Cerebellum (tissue), 5 donors: ENCODE measurements around a stretch of chr19.

DNA sequence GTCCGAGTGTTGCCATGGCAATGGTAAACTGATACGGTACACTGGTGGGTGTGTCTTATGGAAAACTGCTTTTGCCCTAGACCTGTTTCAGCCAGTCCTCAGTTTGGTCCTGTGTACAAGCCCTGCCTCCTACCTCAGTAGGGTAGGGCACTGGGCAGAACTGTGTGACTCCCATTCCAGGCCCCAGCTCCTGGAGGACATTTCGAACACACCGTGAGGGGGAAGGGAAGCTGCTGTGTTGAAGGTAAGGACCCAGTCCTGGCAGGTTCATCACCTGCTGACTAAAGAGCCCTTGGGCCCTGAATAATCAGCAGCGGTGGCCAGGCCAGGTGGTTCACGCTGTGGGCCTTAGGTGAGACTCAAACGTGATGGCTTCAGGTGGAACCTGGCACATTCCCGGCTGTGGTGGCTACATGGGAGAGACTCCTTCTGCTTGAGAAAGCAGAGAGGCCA, 15.2 kb downstream of the INAFM1 start:
- PRO-cap, 3 experiments = no peak in any of the 3 experiments
- RAMPAGE, long total RNA = no peak

DNA sequence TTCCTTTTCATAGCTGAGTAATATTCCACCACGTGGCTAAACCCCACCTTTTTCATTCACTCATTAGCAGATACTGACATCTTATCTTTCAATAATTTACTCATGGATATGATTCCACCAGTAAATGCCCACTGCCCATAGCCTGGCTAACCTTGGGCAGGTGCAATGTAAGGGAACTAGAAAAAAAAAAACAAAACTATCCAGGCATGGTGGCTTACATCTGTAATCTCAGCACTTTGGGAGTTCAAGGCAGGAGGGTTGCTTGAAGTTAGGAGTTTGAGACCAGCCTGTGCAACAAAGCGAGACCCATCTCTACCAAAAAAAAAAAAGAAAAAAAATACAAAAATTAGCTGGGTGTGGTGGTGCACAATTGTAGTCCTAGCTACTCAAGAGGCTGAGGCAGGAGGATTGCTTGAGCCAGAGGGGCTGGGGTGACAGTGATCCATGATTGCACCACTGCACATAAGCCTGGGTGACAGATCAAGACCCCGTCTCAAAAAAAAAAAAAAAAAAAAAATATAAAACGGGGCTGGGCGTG, 7.1 kb downstream of the C5AR1 start:
- PRO-cap, 3 experiments = no peak in any of the 3 experiments
- RAMPAGE, long total RNA = no peak

DNA sequence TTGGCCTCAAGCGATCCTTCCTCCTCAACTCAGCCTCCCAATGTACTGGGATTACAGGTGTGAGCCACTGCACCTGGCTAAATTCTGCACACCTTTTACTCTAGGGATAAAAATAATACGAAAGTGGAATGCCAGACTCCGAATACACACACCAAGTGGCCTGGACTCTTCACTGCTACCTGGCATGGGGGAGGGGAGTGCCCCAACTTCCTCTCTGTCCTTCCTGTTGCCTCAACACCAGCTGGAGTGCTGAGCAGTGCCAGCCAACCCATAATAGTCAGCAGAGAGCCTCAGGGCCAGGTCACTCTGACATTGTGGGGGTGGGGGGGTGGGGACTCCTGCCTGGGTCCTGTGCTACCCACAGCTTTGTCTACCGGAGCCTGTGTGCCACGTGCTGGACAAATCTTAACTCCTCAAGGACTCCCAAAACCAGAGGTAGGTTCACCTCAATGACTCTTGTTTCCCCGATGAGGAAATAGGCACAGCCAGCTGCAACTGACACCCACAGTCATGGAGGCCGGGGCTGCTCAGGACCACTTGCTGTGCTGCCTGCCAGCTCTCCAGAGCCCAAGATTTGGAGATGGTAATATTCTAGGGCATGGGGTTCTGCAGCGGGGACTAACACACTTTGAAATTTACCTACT, 4.9 kb downstream of the C5AR2 start:
- PRO-cap, 3 experiments = no peak in any of the 3 experiments
- RAMPAGE, long total RNA = no peak

DNA sequence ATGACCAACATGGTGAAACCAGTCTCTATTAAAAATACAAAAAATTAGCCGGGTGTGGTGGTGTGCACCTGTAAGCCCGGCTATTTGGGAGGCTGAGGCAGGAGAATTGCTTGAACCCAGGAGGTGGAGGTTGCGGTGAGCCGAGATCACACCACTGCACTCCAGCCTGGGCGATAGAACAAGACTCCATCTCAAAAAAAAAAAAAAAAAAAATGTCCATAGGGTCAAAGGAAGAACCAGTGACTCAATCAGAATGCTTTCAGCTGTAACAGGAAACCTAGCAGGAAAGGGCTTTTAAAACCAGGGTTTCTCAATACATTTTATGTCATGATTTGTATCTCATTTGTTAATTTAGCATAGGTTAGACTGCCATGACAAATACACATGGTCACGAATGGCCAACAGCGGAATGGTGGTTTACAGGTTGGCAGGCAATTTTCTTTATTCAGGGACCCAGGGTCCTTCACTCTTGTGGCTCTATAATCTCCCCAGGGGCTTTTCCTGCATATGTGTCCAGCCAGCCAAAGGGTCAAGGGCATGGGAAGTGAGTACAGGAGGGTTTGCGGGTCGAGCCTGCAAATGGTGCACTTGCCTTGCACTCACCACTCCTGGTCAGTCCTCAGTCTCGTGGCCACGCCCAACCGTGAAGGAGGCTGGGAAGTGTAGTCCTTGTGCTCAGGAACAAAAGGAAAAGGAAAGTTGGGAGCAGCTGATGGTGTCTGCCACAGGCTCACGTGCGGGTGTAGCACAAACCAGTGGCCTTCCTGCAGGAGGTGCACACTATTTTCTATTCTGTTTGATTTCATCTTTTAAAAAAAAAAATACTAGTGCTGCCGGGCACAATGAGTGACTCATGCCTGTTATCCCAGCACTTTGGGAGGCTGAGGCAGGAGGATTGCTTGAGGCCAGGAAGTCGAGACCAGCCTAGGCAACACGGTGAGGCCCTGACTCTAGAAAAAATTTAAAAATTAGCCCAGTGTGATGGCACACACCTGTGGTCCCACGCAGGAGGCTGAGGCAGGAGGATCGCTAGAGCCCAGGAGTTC, 14.8 kb downstream of the DHX34 start:
- PRO-cap, 3 experiments = no peak in any of the 3 experiments
- RAMPAGE, long total RNA = no peak

DNA sequence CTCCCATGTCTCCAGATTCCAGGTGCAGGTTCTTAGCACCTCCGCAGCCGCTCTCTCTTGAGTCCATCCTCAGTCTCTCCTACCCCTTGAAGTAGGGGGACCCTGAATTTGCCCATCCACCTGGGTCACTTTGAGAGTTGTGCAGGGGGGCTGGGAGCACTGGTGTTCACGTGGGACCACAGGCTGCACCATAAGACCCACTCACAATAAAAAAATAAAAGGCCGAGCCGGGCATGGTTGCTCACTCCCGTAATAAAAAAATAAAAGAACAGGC, 33.2 kb downstream of the DHX34 start:
- PRO-cap, 3 experiments = no peak in any of the 3 experiments
- RAMPAGE, long total RNA = no peak

DNA sequence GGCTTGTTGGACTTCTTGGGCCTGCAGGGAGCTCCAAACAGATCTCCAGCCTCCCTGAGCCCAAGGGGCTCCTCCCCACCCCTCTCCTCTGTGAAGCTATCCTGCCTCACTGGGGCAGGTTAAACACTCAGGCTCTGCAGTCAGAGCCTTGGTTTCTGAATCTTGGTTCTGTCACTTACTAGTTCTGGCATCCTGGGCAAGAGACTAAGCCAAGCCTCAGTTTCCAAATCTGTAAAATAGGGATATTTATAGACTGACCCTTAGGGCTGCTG, 12.2 kb downstream of the NAPA start:
- PRO-cap, 3 experiments = no peak in any of the 3 experiments
- RAMPAGE, long total RNA = no peak

DNA sequence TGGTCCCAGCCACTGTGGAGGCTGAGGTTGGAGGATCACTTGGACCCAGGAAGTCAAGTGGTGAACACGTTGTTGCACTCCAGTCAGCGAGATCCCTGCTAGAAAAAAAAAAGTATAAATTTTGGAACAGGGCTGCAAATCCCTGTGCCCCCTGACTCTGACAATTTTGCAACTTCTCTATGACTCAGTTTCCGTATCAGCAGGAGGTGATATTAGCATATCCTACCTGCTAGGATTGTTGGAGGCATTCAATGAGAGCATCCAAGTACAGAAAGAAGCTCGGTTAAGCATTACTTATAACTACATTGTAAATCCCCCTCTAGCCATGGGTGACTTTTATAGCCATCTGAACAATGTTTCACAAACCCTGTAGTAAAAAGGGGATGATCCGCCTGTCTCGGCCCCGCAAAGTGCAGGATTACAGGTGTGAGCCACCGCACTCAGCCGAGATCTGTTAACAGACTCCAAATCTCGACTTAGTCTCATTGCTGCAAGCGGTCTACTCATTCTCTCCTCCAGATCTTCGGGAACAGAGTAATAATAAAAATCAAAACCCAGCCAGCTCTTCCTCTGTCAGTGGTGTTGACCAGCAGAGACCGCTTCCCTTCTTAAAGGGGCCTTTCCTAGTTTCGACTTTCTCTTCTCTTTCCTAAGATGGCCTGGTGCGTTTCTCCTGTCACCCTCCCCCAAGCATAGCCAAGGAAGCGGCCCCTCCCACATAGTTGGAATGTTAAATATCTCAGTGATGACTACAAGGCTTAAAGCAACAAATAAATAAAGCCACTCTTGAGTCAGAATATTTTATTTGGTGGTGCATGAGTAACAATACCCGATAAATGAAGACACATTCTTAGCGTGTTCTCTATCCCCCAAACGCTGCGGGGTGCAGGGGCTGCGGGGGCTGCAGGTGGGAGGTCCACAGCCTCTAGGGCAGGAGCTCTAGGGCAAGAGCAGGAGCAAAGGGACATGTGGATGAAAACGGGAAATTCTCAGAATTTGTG, 10.2 kb upstream of the BICRA start:
- PRO-cap, 3 experiments = no peak in any of the 3 experiments
- RAMPAGE, long total RNA = no peak

DNA sequence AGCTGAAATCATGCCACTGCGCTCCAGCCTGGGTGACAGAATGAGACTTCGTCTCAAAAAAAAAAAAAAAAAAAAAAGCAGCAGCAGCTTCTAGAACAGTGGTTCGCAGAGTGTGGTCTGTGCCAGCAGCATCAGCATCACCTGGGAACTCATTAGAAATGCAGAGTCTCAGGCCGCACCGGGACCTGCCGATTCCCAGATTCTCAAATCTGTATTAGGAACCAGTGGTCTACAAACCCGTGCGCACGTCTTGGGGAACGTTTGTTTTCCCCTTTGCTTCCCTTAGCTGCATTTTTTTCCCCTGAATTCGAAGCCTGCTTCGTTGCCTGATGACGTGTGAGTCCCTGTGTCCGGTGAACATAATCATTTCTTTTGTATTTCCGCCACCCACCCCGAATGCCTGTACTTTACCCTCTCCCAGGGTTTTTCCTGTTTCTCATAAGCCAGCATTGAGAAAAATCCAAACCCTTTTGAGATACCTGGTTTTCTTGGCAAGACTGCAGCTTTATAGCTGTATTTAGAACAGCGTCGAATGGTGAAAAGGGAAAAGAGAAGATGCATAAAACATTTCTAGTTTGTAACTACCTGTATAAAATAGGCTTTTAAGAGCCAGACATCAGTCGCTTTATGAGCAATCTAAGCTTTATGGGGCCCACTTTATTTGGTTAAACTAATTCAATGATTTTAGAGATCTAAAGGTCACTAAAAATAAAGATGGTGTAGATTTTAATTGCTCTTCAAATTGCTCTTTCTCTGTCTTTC, 49.8 kb downstream of the BICRA start:
- PRO-cap, 3 experiments = no peak in any of the 3 experiments
- RAMPAGE, long total RNA = no peak

- PRO-cap, 3 experiments = no peak in any of the 3 experiments
- RAMPAGE, long total RNA = no peak
These were observed 18.1 kb upstream of the EHD2 start for GRCh38 chr19:47694811-47695853.

- PRO-cap, 3 experiments = peak in 1 of 3 experiments; most common plus-strand start chr19:47730383 (in 1); most common minus-strand start chr19:47730218 (in 1)
- RAMPAGE, long total RNA = no peak
These were observed 15.3 kb upstream of the NOP53 start for GRCh38 chr19:47729856-47730580.

GRCh38 chr19:47762907-47763463, 15.5 kb upstream of the SELENOW start:
- PRO-cap, 3 experiments = no peak in any of the 3 experiments
- RAMPAGE, long total RNA = no peak

DNA sequence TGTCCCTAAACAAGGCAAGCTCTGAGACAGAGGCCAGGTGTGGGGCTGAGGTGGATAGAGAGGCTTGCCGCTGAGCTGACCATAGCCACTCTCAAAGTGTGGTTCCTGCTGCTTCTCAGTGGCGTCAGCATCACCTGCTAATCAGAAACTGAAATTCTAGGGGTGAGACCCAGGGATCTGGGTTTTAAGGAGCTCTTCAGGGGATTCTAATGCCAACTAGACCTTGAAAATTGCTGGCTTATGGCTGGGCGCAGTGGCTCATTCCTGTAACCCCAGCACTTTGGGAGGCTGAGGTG, 6.0 kb upstream of the TPRX2 start:
- PRO-cap, 3 experiments = no peak in any of the 3 experiments
- RAMPAGE, long total RNA = no peak

GRCh38 chr19:47865188-47865670, 6.2 kb downstream of the TPRX2 start:
- PRO-cap, 3 experiments = no peak in any of the 3 experiments
- RAMPAGE, long total RNA = no peak

GRCh38 chr19:47881695-47881942, 4.5 kb downstream of the SULT2A1 start:
- PRO-cap, 3 experiments = no peak in any of the 3 experiments
- RAMPAGE, long total RNA = no peak

GRCh38 chr19:48123874-48124189, 13.2 kb upstream of the PLA2G4C start:
- PRO-cap, 3 experiments = no peak in any of the 3 experiments
- RAMPAGE, long total RNA = no peak

GRCh38 chr19:48244276-48244723, 11.4 kb downstream of the CARD8 start:
- PRO-cap, 3 experiments = no peak in any of the 3 experiments
- RAMPAGE, long total RNA = no peak

- PRO-cap, 3 experiments = no peak in any of the 3 experiments
- RAMPAGE, long total RNA = no peak
These were observed 3.1 kb upstream of the KCNJ14 start for GRCh38 chr19:48452226-48452660.

GRCh38 chr19:48465004-48465225, 4.3 kb upstream of the CYTH2 start:
- PRO-cap, 3 experiments = no peak in any of the 3 experiments
- RAMPAGE, long total RNA = no peak

DNA sequence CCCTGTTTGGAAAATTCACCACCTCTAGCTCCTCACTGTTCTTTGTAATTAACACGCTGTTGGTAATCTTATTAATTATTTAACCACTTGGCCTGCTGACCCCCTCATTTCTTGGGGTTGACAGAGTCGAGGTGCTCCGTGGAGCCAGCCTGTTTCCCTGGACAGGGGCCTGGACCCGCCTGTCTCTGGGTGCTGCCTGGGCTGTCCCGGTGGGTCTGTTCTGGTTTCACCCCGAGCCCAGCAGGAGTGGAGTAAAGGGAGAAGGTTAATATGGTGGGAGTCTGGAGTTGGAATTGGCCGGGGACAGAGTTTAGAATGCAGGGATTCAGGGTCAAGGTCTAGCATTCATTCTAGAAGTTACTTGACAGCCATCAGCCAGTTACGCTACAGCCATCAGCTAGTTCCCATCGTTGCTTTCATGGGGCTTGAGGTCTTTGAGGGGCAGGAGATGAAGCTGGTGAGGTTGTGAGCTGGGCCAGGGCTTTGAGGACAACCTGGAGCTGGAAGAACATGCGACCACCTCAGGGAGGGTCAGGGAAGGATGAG, 10.2 kb downstream of the CYTH2 start:
- PRO-cap, 3 experiments = no peak in any of the 3 experiments
- RAMPAGE, long total RNA = no peak

DNA sequence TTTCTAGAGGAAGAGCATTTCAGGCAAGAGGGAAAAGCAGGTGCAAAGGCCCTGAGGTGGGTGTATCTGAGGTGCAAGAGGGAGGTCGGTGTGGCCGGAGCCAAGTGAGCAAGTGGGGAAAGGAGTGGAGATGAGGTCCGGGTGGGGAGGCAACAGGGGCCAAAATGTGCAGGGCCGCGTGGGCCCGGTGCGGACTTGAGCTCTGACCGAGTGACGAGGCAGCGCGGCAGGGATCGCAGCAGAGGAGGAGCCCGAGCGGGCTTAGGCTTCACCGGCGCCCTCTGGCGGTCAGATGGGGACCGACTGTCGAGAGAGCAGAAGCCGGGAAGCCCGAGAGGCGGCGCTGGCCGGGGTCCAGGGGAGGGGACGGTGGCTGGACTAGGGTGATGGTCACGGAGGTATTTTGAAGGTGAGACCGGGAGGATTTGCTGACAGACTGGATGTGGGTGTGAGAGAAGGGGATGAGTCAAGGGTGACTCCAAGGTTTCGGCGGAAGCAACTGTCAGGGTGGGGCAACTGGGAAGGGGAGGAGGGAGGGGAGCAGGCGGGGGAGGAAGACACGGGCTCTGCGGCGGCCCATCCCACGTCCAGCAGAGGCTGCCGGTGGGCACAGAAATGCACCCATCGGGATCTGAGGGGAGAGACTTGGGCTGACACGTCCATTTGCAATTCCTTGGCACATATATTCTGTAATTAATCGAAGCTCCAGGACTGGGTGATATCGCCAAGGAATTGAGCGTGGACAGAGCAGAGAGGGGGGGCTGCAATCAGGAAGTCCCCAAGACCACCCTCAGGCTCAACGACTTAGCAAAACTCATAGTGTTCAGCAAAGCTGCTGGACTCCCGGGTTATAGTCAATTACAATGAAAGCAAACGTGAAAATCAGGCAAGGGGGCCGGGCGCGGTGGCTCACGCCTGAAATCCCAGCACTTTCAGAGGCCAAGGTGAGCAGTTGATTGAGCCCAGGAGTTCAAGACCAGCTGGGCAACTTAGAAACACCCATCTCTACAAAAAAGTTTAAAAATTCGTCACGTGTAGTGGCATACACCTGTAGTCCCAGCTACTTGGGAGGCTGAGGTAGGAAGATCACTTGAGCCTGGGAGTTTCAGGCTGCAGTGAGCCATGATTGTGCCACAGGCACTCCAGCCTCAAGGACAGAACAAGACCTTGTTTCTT, 17.4 kb upstream of the SPACA4 start:
- PRO-cap, 3 experiments = no peak in any of the 3 experiments
- RAMPAGE, long total RNA = no peak